GM06990 (cell line): ENCODE measurements around a stretch of chr18.

DNA sequence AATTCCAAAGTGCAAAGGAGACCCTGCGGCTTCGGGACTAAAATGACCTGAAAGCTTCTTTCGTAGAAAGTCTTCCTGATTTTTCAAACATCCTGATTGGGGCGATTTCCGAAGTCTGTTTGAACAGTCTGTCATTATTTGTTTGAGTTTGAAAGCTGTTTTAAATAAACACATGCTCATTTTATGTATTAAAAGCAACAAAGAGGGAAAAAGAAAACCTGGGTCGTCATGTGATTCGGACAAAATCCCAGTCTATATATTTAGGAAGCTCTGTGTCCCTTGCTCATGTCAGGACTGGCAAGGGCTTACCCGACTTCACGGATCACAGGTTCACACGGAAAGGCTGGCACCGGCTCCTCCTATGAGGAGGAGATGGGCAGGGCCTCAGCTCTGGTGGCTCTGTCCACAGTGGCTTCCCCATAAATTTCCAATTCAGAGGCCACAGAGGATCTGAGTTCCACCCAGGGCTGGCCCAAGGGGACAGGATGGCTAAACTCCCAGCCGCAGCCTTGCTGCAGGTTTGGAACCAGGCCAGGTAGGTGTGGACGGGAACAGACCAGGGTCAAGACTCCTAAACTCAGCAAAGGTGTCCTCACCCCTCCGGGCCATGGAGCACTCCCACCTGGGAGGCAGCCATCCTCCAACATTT lies 186.8 kb downstream of the BCL2 start:
- RRBS: no CpG with 5 or more reads among the region's 14 CpGs

GRCh38 chr18:63148333-63149272 lies 171.0 kb downstream of the BCL2 start:
- RRBS: no CpG with 5 or more reads among the region's 14 CpGs

- RRBS: no CpG with 5 or more reads among the region's 6 CpGs
Observed at GRCh38 chr18:63152755-63153139, 166.8 kb downstream of the BCL2 start.

DNA sequence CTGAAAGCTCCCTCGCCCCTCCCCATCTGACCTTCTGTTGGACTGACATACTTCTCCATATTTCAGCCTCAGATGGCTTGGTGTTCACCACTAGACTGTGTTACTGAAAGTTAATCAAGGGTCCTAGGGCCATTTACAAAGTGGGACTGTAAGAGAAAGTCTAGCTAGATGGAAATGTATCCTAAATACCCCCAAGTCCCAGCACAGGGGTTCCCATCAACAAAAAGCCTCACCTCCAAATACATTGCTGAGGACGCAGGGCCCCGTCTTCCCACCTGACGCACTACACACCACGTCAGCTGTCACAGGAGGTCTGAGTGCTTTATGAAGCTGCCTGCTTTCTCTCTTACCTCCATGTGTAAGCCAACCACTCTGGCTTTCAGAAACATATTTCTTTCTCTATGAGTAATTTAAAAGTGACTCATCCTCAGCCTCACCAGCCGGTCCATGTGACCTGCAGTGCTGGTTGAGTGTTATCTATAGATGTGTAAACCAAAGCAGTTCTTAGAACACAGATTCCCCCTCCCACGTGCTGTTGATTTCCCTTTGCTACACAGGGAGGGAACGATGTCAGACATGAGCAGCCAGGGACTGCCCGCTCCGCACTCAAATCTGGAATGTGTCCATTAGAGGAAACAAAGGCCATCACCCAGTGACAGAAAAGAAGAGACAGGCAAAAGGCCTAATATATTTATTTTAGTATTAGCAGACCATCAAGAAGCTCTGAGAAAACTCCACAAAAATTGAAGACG lies 157.9 kb downstream of the BCL2 start:
- RRBS: no CpG with 5 or more reads among the region's 11 CpGs

DNA sequence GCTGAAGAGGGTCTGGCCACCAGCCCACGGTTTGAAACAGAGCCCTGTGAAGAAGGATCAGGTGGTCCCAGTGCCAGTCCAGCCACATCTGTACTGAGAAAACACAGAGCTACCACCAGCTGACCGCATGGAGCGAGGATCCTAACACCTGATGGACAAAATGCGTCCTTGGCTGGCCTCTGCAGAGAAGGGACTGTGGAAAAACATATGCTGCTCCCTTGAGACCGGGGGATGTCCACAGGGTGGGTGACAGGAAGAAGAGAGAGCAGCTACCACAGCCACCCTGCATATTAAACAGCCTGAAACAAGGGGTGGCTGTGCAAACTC lies 137.3 kb downstream of the BCL2 start:
- RRBS: no CpG with 5 or more reads among the region's 5 CpGs

DNA sequence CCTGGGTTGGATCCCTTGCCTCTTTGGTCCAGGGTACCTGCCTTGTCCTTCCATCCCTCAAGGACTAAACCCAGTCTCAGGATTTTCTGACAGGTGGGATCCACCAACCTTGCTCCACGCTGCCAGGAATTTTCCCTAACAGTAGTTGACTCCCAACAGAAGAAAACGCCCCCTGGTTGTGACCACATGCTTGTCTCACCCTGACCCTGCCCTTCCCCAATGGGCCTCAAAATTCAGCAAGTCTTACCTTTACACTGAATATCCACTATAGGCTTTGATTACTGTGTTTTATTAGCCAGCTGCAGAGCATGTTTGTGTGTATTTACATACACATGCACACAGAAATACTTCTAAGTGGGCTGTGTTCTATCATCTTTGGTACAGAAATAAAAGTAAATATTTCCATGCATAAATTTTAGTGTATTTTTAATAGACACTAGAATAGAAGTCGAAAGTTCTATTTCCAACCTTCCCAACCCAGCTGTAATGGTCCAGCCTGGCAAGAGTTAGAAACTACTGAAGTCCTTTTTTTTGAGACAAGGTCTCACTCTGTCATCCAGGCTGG lies 23.7 kb downstream of the BCL2 start:
- RRBS: no CpG with 5 or more reads among the region's 3 CpGs

DNA sequence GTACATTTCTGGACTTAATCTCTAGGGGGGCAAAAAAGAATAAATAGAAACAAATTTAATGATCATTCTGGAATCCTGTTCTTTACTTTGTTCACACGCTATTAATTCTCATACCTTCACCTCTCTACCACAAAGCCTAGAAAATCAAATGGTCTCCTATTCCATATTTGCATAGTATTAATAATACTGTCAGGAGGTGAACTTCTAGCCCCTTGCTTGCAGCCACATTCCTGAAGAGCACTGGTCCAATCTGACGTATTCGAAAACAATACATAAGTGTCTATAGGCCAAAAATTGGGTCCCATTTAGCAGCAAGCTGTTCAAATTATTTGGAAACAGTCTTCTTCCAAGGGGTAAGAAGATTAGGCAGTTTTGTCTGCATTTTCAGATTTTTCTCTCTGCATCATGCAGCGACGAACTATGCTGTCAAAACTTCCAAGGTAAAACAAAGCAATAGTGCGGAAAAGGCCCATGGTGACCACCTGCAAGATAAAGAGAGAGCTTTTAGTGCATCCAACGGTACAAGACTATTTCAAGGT lies 11.9 kb upstream of the BCL2 start:
- RRBS: no CpG with 5 or more reads among the region's 7 CpGs

GRCh38 chr18:63444530-63445145 lies 22.4 kb upstream of the VPS4B start:
- RRBS: no CpG with 5 or more reads among the region's 7 CpGs

DNA sequence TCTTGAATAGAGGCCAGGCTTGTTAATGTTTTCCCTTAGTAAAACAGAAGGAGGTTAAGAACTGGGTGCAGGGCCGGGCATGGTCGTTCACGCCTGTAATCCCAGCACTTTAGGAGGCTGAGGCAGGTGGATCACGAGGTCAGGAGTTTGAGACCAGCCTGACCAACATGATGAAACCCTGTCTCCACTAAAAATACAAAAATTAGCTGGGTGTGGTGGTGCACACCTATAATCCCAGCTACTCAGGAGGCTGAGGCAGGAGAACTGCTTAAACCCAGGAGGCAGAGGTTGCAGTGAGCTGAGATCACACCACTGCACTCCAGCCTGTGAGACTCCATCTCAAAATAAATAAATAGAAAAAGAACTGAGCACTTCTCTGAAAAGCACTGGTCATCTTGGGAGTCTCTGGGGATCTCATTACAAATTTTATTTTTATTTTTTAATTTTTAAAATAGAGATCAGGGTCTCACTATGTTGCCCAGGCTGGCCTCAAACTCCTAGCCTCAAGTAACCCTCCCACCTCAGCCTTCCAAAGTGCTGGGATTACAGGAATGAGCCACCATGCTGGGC lies 435 bp upstream of the SERPINB11 start:
- RRBS: no CpG with 5 or more reads among the region's 4 CpGs

DNA sequence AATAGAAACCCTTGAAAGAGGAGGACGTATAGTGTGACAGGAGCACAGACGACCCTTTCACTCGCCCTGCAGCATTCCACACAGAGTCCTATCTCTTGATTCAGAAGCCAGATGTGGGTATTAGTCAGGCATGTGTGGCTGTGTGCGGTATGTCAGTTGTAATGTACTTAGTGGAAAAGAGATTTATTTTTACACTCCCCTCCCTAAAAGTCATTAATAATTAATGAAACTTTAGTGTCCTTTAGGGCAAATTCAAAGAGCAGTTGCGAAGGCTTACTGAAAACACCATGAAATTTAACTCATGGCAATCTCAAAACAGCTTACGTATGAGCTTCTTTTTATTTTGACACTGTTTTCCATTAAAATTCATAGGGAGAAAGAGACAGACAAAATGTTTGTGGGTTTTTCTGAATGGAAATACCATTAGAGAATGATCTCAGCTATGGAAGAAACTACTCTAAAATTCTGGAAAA lies 83.8 kb upstream of the DSEL start:
- RRBS: no CpG with 5 or more reads among the region's 6 CpGs

DNA sequence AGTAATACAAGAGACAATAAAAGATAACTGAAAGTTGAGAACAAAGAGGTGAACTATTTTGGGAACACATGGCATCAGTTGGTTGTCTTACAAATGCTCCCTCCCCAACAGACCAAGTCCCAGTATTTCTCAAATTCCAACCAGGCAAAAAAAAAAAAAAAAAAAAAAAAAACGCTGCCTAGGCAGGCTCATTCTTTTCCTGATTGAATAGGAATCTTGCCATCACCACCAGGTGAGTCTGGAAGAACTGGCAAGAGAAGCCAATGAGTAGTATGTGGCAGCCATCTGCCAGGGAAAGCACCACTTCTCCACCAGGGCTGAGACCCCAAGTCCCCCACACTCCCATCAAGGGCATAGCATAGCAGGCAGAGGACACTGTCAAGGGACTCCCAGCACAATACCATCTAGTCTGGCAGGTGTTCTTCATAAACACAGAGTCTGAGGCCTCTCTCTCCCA lies 538.0 kb upstream of the DSEL start:
- RRBS: no CpG with 5 or more reads among the region's 1 CpG

- RRBS: no CpG with 5 or more reads among the region's 7 CpGs
Observed at GRCh38 chr18:69936112-69936512, 11.6 kb downstream of the CD226 start.

GRCh38 chr18:71578758-71579083 lies 965.4 kb downstream of the CBLN2 start:
- RRBS: 11% methylated on average over 5 of the region's 7 CpGs

GRCh38 chr18:72692057-72692527 lies 147.9 kb upstream of the CBLN2 start:
- RRBS: no CpG with 5 or more reads among the region's 17 CpGs

DNA sequence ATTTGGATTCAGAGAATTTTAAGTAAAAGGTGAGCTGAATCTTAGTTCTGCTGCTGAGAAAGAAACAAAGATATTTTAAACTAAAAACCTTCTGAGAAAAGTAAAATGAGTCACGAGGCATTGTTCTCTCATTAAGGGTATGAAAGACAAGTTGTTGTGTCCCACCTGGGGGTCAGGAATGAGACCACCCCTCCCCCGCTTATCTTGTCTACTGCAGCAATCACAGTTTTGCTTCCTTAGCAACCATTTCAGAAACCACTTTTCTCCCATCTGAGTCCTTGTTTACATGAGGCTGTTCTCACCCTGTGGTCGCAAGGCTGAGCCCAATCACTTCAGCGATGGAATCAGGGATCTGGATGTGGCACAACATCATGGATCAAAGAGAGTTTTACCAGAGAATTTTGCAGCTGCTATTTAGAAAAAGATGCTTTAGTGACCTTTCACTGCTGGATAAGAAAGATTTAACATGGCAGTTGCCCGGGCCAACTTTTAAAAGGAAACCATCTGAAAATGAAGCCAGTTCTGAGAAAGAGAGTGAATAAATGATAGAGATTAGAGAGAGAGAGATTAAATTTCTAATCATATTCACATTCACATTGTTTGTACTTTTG lies 377.6 kb upstream of the NETO1 start:
- RRBS: no CpG with 5 or more reads among the region's 5 CpGs

DNA sequence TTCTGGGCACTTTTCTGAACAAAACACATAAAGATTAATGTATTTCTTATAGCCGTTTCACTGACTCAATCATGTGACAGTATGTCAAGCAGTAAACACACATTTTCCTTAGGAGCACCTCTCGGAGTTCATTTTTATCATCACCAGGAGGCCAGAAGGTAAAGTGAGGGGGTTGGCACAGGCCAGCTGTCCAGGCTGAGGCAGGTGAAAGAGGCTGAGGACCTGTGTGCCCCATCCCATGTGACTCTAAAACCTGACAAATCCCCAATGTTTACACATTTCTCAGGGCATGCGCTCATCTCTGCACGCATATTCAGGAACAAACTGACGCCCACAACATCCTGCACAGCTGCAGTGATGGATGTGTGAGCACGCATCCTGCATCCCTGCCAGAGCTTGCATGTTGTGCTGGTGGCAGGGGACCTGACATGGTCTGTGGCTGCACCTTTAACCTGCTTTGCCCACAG lies 83.2 kb downstream of the FBXO15 start:
- RRBS: no CpG with 5 or more reads among the region's 6 CpGs

GRCh38 chr18:74255028-74255833 lies 36.5 kb downstream of the CYB5A start:
- RRBS: no CpG with 5 or more reads among the region's 7 CpGs

- RRBS: no CpG with 5 or more reads among the region's 4 CpGs
Observed at GRCh38 chr18:74378009-74378607, 62.5 kb downstream of the C18orf63 start.

GRCh38 chr18:74456160-74456825 lies 815 bp downstream of the DIPK1C start:
- RRBS: 16% methylated on average over 25 of the region's 51 CpGs

DNA sequence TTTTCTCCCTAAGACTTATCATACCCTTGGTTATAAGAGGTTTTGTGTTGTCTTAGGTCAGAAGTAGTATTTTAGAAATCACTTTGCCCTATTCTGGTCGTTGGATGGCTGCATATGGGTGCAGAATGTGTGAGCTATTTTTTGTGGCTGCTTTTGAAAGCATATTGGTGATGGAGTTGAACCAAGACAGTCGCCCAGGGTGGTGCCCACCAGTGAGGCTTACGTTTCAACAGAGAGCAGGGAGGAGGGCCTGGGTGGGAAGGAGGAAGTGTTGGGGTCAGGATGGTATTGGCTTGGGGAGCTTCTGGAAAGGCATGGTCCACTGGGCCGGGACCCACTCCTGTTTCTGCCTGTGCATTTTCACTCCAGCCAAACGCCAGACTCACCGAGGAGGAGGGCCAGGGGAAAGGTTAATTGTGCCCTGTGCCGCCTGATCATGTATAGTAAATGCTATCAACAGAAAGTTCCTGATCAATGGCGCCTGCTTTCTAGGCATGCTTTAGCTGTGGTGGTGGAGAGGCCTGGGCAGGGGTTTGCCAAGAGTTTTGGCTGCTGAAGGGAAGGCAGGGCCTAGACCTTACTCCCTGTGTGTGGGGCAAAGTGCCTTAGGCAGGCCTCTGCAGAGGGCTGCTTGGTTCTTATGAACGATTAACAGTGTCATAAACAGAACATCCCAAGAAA lies 6.1 kb downstream of the TSHZ1 start:
- RRBS: no CpG with 5 or more reads among the region's 9 CpGs